HT1080 (cell line): ENCODE measurements around a stretch of chr10.

GRCh38 chr10:386828-387088, 251.5 kb downstream of the ZMYND11 start:
RAMPAGE:
- cytosol, long total RNA: no peak
- long total RNA: no peak
- nucleus, long total RNA: no peak

DNA sequence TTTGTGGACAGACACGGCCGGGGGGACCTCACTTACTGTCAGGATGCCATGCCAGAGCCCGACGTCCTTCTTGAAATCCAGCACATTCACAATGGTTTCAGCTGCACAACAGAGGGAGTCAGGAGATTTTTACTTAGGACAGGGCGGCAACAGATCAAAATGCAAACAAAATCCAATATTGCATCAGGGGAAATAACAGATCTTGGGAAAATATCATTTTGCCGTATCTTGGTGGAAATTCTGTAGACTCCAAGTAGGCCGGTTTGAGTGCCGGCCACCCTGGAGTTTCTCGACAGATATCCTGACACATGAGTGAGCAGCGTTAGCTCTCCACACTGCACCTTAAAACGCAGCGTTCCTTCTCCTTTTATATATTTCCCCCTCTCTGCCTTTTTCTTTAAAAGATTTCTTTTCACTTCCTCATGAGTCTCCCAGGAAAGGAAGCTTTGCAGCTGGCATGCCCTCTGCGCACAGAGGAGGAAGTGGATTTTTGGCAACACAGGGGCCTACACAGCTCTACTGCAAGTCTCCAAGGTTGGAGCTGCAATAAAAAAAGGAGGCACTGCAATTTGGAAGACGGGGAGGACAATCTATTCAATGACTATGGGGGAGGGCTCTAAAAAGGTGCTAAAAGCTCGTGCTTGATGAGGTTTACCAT, 252.6 kb downstream of the ZMYND11 start:
RAMPAGE:
- cytosol, long total RNA: no peak
- long total RNA: no peak
- nucleus, long total RNA: no peak

GRCh38 chr10:444147-445087, 245.1 kb downstream of the DIP2C start:
RAMPAGE:
- cytosol, long total RNA: no peak
- long total RNA: no peak
- nucleus, long total RNA: no peak

DNA sequence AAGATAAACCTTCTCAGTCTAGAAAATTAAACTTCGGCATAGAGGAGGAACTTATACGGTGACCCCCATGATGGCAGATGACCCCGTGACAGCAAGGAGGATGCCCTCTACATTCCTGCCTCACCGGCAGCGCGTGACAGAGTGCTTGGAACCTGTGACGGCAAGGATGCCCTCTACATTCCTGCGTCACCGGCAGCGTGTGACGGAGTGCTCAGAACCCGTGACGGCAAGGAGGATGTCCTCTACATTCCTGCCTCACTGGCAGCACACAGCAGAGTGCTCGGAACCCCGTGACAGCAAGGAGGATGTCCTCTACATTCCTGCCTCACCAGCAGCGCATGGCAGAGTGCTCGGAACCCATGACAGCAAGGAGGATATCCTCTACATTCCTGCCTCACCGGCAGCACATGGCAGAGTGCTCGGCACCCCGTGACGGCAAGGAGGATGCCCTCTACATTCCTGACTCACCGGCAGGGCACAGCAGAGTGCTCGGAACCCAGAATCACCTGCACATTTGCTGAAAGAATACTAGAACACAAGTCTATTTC, 231.0 kb downstream of the DIP2C start:
RAMPAGE:
- cytosol, long total RNA: no peak
- long total RNA: no peak
- nucleus, long total RNA: no peak

RAMPAGE:
- cytosol, long total RNA: no peak
- long total RNA: no peak
- nucleus, long total RNA: no peak
Measured at GRCh38 chr10:554596-554880, 134.9 kb downstream of the DIP2C start.

GRCh38 chr10:788618-789323, 99.3 kb upstream of the DIP2C start:
RAMPAGE:
- cytosol, long total RNA: no peak
- long total RNA: no peak
- nucleus, long total RNA: no peak

RAMPAGE:
- cytosol, long total RNA: no peak
- long total RNA: no peak
- nucleus, long total RNA: no peak
Measured at GRCh38 chr10:824623-825551, 106.6 kb downstream of the LARP4B start.

DNA sequence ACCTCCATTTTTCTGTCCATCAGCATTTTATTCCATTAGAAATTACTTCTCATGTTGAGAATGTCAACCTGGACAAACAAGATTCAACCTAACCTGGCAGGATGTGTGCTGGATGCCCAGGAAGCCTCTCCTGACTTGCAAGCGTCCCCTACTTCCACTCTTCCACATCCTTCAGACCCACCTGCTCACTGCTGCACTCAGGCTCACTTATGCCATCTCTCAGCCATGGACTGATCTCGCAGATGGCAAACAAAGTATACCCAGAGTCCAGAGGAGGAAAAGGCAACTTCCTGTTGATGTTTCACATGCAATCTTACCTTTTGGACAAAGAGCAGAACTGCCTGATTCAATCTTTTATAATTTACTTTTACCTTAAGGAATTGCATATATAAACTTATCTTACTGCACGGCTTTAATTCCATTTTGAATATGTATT, 28.5 kb downstream of the LARP4B start:
RAMPAGE:
- cytosol, long total RNA: no peak
- long total RNA: no peak
- nucleus, long total RNA: no peak

DNA sequence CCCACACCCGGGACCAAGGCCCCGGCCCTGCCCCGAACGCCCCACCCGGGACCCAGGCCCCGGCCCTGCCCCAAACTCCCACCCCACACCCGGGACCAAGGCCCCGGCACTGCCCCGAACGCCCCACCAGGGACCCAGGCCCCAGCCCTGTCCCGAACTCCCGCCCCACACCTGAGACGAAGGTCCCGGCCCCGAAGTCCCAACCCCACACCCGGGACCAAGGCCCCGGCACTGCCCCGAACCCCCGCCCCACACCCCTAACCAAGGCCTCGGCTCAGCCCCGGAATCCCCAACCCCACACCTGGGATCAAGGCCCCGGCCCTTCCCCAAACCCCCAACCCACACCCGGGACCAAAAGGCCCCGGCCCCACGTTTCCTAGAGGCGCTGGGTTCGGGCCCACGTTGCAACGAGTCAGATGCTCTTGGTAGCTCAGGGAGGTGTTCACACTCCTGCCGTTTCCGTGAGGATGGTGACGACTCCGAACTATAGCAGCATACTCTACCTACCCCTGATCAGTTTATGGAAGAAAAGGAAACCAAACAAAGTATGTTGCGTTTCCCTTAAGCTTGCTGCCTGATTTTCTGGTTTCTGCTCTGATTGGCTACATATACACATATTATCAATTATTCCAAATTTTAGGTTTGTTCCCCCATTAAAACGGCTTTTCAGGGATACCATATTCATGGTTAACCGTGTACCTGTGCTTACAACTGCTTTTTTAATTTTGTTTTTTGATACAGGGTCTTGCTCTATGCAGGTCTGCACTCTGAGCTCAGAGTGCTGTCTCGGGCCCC, 1.3 kb upstream of the LARP4B start:
RAMPAGE:
- cytosol, long total RNA: no peak
- long total RNA: no peak
- nucleus, long total RNA: no peak

GRCh38 chr10:944095-944917, 12.8 kb upstream of the LARP4B start:
RAMPAGE:
- cytosol, long total RNA: no peak
- long total RNA: no peak
- nucleus, long total RNA: no peak

RAMPAGE:
- cytosol, long total RNA: no peak
- long total RNA: no peak
- nucleus, long total RNA: no peak
Measured at GRCh38 chr10:1057829-1058302, 1.7 kb downstream of the WDR37 start.

GRCh38 chr10:1093955-1095545, 38.4 kb downstream of the WDR37 start:
RAMPAGE:
- cytosol, long total RNA: no peak
- long total RNA: no peak
- nucleus, long total RNA: no peak

RAMPAGE:
- cytosol, long total RNA: no peak
- long total RNA: no peak
- nucleus, long total RNA: no peak
Measured at GRCh38 chr10:1297647-1298053, 241.5 kb downstream of the WDR37 start.

DNA sequence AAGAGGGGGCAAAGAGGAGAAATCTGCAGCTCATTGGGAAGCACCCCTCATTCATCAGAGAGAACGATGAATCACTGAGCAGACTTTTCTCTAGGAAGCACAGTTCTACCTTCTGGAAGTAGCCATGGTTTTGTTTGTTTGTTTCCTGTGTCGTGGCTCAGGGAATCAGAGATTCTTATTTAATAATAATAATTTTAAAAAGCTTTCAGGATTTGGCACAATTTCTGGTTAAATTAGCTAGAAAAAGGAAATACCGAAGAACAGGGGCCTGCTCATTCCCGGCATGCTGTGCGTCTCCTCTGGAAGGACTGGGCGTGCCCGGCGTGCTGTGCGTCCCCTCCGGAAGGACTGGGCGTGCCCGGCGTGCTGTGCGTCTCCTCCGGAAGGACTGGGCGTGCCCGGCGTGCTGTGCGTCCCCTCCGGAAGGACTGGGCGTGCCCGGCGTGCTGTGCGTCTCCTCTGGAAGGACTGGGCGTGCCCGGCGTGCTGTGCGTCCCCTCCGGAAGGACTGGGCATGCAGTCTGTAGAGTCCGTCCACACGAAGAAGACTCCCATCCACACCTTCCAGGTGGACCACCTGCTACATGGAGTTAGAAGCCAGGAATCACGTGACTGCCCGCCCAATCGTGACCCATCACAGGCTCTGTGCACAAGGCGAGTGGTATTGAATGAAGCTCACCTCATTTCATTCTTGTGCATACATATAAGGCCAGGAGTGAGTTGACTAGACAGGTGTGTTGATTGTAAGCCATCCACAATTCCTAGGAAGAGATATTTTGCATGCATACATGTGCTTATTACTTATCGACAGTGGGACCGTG, 577.7 kb upstream of the ADARB2 start:
RAMPAGE:
- cytosol, long total RNA: no peak
- long total RNA: no peak
- nucleus, long total RNA: no peak

DNA sequence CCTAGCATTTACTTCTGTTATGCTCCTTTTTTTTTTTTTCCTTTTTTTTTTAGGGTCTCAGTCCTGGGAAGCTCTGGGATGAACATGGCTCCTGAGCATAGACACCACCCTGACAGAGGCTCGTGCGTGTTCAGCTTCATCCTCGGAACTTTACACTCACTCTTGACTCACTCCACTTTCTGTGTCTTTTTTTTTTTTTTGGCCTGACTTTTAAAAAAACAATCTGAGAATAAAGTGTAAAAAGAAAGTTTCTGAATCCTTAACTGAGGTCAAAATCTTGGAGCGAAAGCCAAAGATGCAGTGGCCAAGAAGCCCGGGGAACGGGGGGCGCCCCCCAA, 19.2 kb upstream of the PFKP start:
RAMPAGE:
- cytosol, long total RNA: no peak
- long total RNA: no peak
- nucleus, long total RNA: no peak

RAMPAGE:
- cytosol, long total RNA: no peak
- long total RNA: no peak
- nucleus, long total RNA: no peak
Measured at GRCh38 chr10:3068087-3068422, 707 bp downstream of the PFKP start.

GRCh38 chr10:3186259-3186880, 13.8 kb upstream of the PITRM1 start:
RAMPAGE:
- cytosol, long total RNA: no peak
- long total RNA: no peak
- nucleus, long total RNA: no peak

DNA sequence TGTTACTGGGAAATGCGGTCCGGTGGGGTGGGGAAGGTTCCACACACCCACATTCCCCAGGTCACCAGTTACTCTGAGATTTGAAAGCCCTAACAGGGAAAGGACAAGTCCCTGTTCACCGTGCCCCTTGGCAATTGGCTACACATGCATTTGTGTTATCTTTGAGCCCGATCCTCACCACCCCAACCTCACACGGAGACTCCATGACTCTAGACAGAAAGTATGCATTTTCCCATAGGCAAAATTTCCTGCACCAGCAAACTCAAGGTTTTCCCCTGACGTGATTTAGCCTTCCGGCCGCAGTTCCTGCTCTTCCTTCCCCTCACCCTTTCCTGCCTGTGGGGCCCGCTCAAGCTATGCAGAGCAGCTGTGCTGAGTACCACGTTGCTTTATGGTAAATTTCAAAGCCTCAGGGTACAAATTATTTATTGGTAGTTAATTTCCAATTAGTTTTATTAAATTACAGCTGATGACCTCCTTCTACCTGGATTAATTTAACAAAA, 282.8 kb upstream of the PITRM1 start:
RAMPAGE:
- cytosol, long total RNA: no peak
- long total RNA: no peak
- nucleus, long total RNA: no peak

GRCh38 chr10:3471918-3473187, 299.8 kb upstream of the PITRM1 start:
RAMPAGE:
- cytosol, long total RNA: no peak
- long total RNA: no peak
- nucleus, long total RNA: no peak

DNA sequence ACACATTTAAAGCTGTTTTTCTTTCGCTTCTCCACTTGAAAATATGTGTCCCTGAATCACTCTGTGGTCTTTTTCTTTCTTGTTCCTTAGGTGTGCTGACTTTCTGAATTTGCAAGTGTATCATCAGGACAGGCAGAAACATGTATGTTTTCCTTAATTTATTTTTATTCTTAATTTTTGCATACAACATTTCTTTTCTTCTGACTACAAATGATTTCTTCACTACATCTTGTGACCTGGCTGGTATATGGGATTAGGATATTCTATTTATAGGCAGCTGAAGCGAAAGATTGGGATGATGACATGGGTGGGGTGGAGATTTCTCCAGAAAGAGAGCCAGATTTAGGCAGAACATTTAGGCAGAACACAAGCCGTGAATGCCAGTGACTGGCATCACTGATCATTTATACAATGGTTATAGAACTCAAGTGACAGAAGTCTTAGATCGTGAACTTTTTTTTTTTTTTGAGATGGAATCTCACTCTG, 256.8 kb downstream of the KLF6 start:
RAMPAGE:
- cytosol, long total RNA: no peak
- long total RNA: no peak
- nucleus, long total RNA: no peak